Thoracic aorta endothelial cell (primary cell): ENCODE measurements around a stretch of chr21.

DNA sequence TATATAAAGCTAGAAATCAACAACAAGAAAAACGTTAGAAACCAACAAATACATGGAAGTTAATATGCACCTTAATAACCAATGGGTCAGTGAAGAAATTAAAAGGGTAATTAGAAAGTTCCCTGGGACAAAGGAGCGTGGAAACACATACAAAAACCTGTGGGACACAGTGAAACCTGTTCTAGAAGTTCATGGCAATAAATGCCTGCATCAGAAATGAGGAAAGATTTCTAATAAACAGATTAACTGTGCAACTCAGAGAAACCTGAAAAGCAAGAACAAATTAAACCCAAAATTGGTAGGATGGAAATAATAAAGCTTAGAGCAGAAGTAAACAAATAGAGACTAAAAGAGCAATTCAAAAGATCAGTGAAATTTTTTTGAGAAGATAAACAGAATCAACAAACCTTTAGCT lies 55.7 kb downstream of the USP25 start:
- CAGE, long polyA plus RNA = no peak

DNA sequence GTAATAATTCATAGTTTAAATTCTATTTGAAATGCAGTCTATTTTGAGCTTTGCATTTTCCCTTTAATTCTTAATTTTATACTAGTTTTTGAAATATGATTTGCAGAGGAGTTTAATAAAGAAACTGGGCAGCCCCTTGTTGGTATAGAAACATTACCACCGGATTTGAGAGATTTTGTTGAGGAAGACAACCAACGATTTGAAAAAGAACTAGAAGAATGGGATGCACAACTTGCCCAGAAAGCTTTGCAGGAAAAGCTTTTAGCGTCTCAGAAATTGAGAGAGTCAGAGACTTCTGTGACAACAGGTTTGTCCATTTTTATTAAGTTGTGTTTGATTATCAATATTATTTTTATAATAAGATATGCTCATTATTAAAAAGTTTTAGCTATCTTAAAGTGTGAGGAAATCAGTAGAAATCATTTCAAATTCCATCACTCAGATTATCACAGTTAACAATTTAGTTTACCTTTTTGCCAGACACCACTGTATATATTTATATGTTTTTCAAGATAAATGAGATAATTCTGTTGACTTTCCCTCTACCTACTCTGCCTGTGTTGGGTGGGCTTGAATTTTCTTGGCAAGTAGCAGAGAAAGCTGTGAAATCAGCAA lies 103.6 kb downstream of the USP25 start:
- CAGE, long polyA plus RNA = no peak

- CAGE, long polyA plus RNA = no peak
Observed at GRCh38 chr21:16086995-16087393, 357.2 kb downstream of the USP25 start.

GRCh38 chr21:16183661-16184074 lies 453.9 kb downstream of the USP25 start:
- CAGE, long polyA plus RNA = no peak

GRCh38 chr21:16418203-16418638 lies 688.4 kb downstream of the USP25 start:
- CAGE, long polyA plus RNA = no peak

GRCh38 chr21:16835819-16836099 lies 677.1 kb upstream of the CXADR start:
- CAGE, long polyA plus RNA = no peak

- CAGE, long polyA plus RNA = no peak
Observed at GRCh38 chr21:17522781-17523102, 9.9 kb downstream of the CXADR start.

GRCh38 chr21:17611836-17612010 lies 978 bp downstream of the BTG3 start:
- CAGE, long polyA plus RNA = no peak

GRCh38 chr21:17673182-17673594 lies 60.5 kb upstream of the BTG3 start:
- CAGE, long polyA plus RNA = no peak

GRCh38 chr21:17798733-17799246 lies 20.4 kb downstream of the C21orf91 start:
- CAGE, long polyA plus RNA = no peak

GRCh38 chr21:18654443-18654848 lies 250.9 kb upstream of the TMPRSS15 start:
- CAGE, long polyA plus RNA = no peak

- CAGE, long polyA plus RNA = no peak
Observed at GRCh38 chr21:18857509-18858170, 454.1 kb upstream of the TMPRSS15 start.

GRCh38 chr21:19853675-19854396 lies 1144.4 kb upstream of the NCAM2 start:
- CAGE, long polyA plus RNA = no peak

GRCh38 chr21:25424658-25424927 lies 182.7 kb downstream of the MRPL39 start:
- CAGE, long polyA plus RNA = no peak

DNA sequence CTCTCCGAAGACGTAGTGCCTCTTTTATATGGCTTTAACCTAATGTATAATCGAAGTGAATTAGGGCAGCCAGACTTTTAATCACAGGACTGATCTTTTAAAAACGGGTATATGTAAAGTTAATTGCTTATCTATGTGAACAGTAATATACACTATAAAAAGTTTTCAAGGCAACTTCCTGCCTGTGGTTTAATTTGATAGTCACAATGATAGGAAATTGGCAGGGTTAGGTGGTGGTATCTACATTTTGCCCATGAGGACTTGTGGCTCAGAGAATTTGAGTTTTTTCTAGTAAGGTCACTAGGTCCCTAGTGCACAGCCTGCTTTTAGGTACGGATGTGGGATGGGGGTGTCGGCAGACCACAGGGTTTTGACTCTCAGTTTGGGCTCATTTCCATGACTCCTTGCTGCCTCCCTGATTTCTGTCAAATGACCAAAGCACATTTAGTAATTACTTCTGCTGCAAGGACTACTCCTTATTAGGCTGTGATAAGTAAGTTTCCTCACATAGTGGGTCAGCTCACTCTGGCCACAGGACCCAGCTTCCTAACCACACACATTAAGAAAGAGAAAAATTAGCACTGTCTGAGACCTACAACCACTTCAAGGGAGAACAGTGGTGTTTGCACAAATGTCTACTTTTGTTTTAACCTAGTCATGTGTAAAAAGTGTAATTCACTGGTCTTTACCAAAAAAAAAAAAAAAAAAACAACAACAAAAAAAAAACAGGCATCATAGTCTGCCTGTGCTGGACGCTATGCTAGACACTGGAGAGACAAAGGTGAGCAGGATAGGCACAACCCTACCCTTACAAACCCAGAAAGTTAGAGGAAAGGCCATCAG lies 43.8 kb downstream of the MRPL39 start:
- CAGE, long polyA plus RNA = no peak

- CAGE, long polyA plus RNA = no peak
Observed at GRCh38 chr21:25638807-25639205, 252 bp upstream of the JAM2 start.

- CAGE, long polyA plus RNA = no peak
Observed at GRCh38 chr21:25897384-25897845, 162.6 kb downstream of the GABPA start.

GRCh38 chr21:25903477-25904054 lies 168.8 kb downstream of the GABPA start:
- CAGE, long polyA plus RNA = no peak

DNA sequence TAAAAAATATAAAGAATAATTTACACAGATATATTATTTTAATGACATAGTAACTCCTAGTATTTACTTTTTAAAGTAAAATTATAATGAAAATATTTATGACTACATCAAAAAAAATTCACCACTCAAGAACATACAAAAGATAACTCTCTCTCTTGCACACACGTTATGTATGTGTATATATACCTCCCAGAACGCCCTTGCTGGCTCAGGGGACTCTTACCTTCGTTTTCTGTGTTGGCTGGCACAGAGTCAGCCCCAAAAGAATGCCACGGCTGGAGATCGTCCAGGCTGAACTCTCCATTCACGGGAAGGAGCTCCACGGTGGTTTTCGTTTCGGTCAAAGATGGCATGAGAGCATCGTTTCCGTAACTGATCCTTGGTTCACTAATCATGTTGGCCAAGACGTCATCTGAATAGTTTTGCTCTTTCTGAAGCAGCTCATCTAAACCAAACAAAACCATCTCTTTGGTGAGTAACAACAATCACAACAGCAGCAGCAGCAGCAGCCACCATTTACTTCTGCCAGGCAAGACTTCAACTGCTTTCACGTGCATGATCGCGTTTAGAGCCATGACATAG lies 176.8 kb downstream of the GABPA start:
- CAGE, long polyA plus RNA = no peak

DNA sequence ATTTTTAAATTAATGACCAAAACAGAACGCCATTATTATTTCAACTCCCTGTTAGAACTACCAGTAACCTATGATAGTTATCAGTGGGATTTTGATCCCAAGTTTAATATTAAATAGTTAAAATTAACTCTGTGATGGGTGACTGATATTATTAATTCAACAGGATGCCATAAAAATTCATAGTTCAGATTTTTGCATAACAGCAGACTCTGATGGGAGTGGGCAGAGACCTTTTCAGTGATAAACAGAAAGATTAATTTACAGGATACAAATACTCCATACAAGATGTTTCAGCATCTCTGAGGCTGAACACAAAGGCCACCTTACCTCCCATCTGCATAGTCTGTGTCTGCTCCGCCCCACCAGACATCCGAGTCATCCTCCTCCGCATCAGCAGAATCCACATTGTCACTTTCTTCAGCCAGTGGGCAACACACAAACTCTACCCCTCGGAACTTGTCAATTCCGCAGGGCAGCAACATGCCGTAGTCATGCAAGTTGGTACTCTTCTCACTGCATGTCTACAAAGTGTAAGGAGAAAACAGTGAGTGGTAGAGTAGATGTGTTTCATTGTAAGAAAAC lies 119.8 kb downstream of the APP start:
- CAGE, long polyA plus RNA = no peak